ENCODE measurements around the gene PIK3CB.

- RRBS = 4% methylated on average over 7 of the region's 33 CpGs
These were observed 1.4 kb downstream of the MSL2 start for GRCh38 chr3:136194621-136195189.

GRCh38 chr3:136617277-136617815 is 134.8 kb downstream of the STAG1 start:
- RRBS = no CpG with 5 or more reads among the region's 1 CpG

GRCh38 chr3:136750740-136751172 is 1.4 kb downstream of the STAG1 start:
- RRBS = no CpG with 5 or more reads among the region's 6 CpGs

DNA sequence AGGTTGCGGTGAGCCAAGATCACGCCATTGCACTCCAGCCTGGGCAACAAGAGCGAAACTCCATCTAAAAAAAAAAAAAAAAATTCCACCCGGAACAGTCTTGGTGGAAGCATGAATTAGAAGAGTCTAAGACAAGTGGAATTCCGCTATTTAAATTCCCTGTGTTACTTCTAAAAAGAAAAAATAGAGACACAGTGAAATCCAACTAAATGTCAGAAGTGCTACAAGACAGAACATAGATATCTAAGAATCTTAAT is 3.7 kb upstream of the IL20RB start:
- RRBS = no CpG with 5 or more reads among the region's 5 CpGs

- RRBS = 9% methylated on average over 4 of the region's 21 CpGs
These were observed 254.5 kb upstream of the SOX14 start for GRCh38 chr3:137509524-137510133.

DNA sequence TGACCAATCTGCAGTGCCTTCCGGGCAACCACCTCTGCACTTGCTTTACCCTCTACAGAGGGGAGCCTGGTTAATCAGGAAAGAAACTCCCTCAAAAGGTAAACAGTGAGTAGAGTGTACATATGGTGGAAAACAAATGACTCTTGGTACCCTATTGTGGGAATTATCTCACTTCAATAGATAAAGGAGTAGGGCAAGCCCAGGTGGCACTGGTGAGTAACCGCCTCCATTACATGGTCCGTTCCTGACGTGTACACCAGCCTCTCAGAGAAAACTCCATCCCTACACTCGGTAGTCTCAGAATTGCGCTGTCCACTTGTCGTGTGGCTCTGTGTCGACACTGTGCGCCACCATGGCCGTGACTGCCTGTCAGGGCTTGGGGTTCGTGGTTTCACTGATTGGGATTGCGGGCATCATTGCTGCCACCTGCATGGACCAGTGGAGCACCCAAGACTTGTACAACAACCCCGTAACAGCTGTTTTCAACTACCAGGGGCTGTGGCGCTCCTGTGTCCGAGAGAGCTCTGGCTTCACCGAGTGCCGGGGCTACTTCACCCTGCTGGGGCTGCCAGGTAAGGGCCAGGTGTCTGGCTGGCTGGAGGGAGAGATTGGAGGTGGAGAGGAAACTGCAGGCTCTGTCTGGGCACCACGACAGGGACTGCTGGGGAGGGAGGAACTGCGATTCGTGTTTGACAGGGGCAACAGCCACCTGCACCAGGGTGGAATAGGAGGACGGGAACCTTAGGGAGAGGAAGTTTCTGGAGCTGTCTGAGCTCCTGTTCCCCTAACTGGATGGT is 11.2 kb upstream of the CLDN18 start:
- RRBS = no CpG with 5 or more reads among the region's 21 CpGs

DNA sequence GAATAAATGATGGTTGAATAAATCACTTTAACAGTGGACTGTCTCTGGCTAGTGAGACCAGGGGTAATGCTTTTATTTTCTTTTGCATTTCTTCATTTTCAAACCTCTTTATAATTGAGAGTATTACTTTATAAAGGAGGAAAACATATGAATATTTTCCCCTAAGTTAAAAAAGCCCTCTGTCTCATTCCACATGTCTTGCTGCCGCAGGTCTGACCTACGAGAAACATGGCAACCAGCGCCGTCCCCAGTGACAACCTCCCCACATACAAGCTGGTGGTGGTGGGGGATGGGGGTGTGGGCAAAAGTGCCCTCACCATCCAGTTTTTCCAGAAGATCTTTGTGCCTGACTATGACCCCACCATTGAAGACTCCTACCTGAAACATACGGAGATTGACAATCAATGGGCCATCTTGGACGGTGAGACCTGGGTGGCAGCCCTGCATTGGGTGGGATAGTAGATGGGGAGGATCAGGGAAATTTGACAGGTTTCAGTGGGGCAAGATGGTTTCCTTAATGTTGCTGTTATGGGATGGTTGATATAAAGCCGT is 24.4 kb downstream of the MRAS start:
- RRBS = no CpG with 5 or more reads among the region's 7 CpGs

DNA sequence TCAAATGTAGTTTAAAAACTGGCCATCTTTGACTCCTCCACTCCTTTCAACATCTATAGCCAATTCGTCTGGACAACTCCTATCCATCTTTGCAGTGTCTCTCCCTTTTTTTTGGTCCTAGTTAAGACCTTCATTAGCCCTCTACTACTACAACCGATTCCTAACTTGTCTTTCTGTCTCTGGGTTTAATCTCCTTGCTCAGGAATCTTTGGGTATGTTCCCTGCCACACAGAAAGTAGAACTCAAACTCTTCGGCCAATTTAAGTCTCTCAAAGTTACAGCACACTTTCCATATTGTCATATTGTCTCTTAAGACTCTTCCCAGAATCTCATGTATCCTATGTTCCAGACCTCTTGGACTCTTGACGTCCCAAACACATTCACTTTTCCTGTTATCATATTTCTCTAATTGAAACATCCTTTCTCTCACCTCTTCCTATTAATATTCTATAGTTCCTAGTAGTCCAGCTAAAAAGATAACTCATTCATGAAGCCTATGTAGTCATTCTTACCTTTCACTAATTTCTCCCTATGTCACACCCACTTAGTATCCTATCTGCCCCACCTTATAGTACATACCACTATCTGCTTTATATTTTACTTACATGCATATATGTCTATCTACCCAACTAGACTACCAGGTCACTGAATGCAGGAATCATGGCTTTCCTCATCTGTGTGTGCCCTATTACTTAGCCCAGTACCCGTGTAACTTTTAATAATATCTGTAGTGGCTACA is 59.1 kb downstream of the CEP70 start:
- RRBS = no CpG with 5 or more reads among the region's 5 CpGs

- RRBS = 1% methylated on average over 43 of the region's 113 CpGs
These were observed at the start of gene PIK3CB for GRCh38 chr3:138834159-138835198. Gene PIK3CB (minus strand): TSS chr3:138834928.

DNA sequence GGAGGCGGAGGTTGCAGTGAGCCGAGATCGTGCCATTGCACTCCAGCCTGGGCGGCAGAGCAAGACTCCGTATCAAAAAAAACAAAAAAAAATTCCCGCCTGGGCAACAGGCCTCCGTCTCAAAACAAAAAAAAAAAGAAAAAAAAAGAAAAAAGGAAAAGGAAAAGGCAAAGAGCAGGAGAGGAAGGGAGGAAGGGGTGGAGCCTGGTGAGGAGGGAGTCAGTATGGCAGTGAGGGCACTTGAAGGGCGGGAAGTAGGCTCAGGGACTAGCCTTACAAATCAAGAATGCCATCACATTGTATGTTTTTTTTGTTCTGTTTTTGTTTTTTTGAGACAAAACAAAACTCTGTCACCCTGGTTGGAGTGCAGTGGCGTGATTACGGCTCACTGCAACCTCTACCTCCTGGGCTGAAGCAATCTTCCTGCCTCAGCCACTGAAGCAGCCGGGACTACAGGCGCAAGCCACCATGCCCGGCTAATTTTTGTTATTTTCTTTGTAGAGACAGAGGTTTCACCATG is 10.4 kb upstream of the PIK3CB start:
- RRBS = no CpG with 5 or more reads among the region's 13 CpGs

- RRBS = 2% methylated on average over 25 of the region's 43 CpGs
These were observed 13.3 kb downstream of the FOXL2NB start for GRCh38 chr3:138960131-138960872.

DNA sequence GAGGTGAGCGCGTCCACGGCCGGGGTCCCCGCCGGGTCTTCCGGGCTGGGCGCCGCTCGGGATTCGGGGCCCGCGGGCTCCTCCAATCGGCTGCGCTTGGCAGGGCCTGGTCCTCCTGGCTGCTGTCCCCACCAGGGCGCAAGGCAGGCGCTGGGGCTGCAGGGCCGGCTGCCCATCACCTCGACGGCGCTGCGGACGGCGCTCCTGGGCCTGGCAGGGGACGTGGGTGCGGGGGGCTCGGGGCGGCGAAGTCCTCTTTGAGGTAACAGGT is 312 bp downstream of the PRR23C start:
- RRBS = no CpG with 5 or more reads among the region's 29 CpGs

- RRBS = no CpG with 5 or more reads among the region's 6 CpGs
These were observed 15.9 kb downstream of the COPB2 start for GRCh38 chr3:139373516-139374053.

DNA sequence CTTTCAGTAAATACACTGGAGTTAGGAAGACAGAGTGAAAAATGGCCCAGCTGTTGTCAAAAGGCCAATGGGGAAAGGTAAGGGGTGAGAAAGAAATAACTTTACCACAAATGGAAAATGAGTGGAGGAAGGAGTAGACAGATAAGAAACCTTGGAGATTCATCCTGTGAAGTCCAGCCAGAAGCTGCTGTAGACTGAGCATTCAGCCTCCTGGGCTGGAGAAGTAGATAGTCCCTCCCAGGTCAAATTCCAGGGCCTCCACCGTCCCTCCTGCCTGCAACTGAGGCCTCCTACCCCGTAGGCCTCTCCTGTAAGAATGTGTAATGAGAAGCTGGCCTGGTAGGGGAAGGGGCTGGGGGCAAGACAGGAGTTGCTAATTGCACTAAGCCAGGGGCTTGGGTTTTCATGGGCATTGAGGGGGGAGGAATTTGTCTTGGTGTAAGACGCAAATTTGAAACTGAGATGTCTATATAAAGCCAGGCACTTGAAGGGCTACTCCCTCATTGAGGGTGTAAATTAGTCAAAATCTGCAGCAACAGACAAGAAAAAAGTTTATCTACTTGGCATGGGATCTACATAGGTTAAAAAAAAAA is 1.5 kb upstream of the RBP2 start:
- RRBS = no CpG with 5 or more reads among the region's 3 CpGs

- RRBS = no CpG with 5 or more reads among the region's 6 CpGs
These were observed 9.2 kb upstream of the RBP1 start for GRCh38 chr3:139548409-139549543.

GRCh38 chr3:139936545-139936917 is 1.5 kb downstream of the CLSTN2 start:
- RRBS = no CpG with 5 or more reads among the region's 6 CpGs

DNA sequence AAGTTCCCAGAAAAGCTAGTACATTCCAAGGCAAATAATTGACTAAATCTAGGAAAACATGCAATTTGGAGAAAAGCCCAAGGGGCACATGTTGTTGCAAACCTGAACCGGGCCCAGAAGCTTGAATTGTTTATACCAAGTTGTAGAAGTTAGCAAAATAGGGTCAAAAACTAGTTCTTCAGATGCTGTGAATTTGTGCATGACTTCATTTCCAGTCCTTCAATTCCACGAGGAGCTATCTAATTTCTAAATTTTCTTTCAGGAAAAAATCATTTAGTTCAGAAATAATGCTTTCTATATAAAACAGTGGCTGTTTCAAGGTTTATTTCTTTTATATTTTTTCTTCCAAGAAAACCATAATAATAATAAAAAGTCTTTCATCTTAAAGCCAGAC is 31.1 kb downstream of the TRIM42 start:
- RRBS = no CpG with 5 or more reads among the region's 2 CpGs

GRCh38 chr3:140980315-140981672 is 39.2 kb downstream of the SLC25A36 start:
- RRBS = no CpG with 5 or more reads among the region's 9 CpGs

DNA sequence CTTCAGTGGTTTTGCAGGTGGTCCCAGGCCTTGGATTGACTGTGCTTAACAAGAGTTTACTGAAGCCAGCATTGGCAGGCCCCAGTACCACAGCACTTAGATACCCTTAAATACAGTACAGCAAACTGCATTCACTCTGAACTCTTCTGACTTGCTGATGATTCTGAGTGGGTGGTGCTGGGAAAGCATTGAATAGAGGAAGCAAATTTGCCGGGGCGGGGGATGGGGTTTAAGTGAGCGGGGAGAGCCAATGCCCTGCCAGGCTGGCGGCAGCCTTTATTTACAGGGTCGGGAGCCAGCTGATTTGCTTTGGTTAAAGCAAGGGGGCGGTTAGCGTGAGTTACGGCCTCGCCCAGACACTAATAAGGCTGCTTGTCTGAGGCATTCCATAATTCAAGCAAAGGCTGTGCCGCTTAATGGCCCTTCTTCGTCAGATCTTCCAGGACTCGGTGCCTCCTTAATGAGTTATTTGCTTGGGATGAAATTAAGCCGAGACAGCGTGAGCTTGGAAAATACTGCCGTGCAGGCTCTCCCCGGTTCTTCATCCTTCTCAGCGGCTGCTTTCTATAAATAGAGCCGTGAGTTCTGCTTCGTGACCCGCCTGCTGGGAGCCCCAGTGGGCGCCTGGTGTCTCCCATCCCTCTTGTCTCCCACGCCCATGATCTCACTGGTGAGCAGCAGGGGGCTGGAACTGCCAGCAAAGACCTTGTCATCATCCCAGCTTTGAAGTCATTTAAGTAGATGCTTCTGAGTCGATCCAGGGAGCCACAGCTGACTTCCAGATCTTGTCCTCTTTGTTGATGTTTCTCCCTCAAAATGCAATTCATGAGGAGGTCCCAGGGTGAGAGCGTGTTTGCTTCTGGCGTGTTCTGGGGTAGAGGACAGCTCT is 25.8 kb downstream of the SPSB4 start:
- RRBS = no CpG with 5 or more reads among the region's 25 CpGs

Measured in iris pigment epithelial cell (primary cell).